ENCODE results near the gene COX17.

DNA sequence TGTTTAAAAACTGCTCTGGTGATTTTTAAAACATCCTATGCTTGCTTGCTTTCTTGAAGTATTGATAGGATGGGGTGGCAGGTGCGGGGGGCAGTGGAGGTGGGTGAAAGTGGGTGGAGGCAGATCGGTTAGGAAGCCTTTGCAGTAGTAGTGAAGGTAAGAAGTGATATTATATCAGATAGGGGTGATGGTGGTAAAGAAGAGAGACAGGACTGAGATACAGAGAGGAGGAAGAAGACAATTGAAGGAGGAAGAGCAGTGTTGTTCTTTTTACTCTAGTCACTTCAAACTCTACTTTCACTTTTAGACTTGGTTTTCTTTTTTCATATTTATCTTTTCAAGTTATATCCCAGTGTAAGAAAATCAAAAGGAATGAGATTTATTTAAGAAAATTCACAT is 11.0 kb downstream of the ZNF80 start:
- PRO-cap = no peak

GRCh38 chr3:114294766-114295441 is 1.1 kb downstream of the TIGIT start:
- PRO-cap = no peak

GRCh38 chr3:114299380-114299912 is 5.6 kb downstream of the TIGIT start:
- PRO-cap = no peak

- PRO-cap = no peak
Observed at GRCh38 chr3:114325576-114326196, 31.9 kb downstream of the TIGIT start.

- PRO-cap = no peak
Observed at GRCh38 chr3:114427868-114428578, 134.2 kb downstream of the TIGIT start.

- PRO-cap = no peak
Observed at GRCh38 chr3:114706385-114707093, 412.7 kb downstream of the TIGIT start.

- PRO-cap = no peak
Observed at GRCh38 chr3:114863729-114864160, 283.3 kb downstream of the ZBTB20 start.

- PRO-cap = no peak
Observed at GRCh38 chr3:115072442-115073131, 74.5 kb downstream of the ZBTB20 start.

DNA sequence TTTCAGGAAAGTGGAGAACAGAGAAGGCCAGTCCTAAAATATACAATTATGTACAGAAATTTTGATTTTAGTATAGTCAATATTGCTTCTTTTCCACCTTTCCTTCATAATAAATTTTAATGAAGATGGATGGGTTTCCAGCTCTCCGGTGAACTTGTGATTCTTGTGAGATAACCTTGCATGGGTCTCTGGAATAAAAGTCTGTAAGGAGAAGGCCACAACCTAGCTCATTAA is 21.5 kb upstream of the ZBTB20 start:
- PRO-cap = no peak

DNA sequence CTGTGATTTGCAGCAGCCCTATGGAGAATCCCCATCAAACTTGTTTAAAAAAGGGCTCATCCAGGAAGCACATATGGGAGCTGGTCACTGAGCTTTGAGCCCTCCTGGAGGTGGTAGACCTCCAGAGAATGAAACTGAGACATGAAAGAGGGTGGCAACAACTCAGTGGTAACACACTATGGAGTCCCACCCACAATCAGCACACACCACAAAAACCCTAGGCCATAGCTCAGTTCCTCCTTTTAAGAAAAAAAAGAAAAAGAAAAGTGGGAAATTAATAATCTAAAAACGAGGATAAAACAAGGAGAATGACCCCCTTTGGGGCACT is 40.0 kb upstream of the ZBTB20 start:
- PRO-cap = no peak

DNA sequence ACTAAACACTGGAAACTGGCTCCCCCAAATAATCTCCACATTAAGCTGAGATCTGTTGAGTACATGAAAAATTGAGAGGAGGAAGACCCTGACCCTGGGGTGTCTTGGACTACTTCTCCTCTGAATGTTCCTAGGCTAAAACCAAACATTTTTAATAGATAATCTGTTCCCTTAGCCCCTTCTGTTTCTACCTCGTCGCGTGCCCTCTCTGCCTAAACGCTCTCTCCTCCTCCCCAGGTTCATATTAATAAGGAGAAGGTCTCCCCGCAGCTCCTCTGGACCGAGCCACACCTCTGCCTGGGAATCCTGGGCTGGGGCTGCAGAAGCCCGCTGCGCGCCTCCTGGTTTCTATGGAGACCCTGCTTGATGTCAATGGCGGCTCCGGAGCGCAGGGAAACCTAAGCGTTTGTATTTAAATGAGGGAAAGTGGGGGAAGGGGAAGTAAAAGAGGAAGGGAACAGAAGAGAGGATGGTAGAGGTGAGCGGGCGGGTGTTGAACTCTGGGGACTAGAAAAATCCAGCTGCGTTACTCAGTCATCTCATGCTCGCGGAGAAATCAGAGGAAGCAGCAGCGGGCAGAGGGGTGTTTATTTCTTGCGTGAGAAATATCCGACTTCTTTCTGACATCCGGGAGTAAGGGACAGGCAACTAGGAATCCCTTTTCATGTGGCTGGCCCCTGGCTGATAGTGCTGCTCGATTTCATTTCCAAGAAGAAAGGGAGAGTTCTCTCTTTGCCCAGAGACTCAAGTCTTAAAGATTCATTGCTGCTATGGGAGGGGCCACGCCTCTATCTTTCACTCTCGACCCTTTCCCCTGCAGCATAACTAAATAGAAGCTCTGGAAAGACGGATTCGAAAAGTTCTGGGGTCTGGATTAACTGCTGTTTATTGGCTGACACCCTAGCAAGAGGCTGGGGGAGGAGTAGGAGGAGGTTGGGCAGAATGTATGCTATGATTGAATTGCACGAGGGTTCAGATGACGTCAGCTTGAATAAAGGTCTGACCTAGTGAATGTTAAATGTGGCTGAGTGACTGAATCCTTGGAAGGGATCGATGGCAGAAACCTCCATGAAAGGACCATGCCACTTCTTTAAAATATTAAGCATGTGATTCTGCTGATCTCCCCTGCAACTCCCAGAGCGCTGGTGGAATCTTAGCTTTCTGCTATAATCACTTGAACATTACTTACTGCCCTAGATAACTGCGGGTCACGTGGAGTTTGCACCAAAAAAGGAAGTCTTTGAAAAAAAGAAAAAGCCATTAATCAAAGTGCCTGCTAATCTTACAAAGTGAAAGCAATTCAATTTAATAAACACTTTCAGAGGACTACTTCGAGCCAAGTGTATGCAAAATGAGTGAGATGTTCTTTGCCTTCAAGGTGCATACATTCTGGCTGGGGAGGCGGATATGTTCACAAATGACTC is 110.5 kb upstream of the GAP43 start:
- PRO-cap = no peak

DNA sequence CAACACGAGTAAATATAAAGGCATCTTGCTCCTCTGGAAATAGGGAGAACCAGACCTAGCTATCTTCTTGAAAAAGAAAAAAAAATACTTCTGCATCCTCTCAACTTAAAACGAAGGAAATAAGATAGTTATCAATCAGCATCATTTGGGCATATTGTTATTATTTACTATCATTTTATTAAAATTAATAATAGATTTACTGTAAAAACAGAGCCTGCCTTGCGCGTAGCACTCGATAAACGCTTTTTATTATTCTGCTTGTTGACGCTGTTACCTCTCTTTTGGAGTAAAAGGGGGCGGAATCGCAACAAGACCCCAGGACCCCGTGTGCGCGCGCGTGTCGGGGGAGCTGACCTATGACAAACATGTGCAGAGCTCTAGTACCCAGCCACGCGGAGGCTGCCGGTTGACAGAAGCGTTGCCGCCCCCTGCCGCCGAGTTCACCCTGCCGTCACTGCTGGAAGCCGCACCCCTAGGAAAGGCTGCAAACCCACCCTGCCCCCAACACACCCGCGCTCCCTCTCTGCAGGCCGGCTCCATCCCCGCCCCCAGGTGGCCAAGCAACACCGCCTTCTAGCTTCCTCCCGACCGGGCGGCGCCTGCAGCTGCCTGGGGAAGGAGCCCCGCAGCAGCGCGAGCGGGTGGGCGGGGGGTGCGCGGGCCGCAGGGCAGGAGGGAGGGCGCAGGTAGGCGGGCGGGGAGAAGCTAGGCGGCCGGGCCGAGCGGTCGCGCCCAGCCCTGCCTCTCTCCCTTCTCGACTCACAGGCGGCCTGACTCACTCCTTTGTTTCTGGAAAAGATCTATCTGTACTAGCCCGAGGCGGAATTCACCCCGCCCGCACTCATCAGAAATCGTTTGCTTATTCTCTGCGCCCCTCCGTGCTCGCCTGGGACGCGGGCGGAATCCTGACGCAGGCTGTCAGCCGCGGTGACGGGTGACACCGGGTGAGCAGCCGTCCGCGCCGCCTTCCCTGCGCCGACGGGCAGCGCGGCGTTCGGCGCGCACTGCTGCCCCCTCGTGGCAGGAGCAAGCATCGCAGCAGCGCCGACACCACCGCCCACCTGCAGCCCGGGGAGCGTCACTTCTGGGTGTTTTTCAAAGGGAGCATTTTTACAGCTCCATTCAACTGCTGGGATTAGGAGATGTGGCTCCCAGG is 160.7 kb downstream of the GAP43 start:
- PRO-cap = bidirectional peak, plus-strand start at position 749 of the sequence, minus-strand start at position 761 of the sequence; unidirectional peak, minus-strand start at position 857 of the sequence; bidirectional peak, plus-strand start outside the sequence, minus-strand start at position 980 of the sequence

- PRO-cap = no peak
Observed at GRCh38 chr3:115791286-115792056, 168.2 kb downstream of the GAP43 start.

- PRO-cap = no peak
Observed at GRCh38 chr3:115998786-115999400, 375.6 kb downstream of the GAP43 start.

DNA sequence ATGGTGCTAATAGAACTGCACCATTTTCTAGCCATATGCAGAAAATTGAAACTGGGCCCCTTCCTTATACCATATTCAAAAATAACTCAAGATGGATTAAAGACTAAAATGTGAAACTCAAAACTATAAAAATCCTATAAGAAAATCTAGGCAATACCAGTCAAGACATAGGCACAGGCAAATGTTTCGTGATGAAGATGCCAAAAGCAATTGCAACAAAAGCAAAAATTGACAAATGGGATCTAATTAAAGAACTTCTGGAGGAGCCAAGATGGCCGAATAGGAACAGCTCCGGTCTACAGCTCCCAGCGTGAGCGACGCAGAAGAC is 85.6 kb downstream of the LSAMP start:
- PRO-cap = no peak

DNA sequence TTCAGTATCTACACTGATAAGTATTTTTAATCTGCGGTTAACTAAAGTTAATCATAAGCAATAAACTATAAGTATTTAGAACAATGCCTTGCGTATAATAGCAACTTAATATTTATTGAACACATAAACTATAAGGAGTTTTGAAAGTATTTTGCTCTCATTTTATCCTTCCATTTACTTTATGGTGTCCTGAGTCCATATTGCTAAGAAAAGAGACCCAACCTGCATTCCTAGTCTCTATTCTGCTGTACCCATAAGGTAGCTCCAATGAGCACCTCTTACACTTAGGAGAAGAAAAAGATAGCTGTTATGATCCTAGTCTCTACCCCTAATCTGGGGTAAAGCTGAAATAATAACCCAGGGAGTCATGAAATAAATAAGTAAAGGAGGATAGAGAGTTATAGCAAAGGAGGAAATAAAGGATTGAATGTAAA is 268.7 kb downstream of the IGSF11 start:
- PRO-cap = no peak

DNA sequence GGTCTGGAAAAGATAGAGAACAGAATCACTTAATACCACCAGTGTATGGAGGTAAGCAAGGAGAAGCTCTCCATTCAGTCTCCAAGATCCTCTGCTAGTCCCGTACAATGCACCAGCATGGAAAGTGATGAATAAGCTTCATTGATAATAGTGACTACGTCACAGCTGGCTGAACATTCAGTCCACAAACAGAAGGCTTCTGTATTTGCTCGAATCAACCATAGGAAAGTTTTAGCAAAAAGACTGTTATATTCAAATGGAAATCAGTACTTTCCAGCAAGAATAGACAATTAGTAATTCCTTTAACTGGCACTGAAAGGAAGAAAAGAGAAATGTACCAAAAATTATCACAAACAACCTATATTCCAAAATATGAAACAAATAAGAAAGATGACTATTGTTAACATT is 42.8 kb downstream of the IGSF11 start:
- PRO-cap = no peak

DNA sequence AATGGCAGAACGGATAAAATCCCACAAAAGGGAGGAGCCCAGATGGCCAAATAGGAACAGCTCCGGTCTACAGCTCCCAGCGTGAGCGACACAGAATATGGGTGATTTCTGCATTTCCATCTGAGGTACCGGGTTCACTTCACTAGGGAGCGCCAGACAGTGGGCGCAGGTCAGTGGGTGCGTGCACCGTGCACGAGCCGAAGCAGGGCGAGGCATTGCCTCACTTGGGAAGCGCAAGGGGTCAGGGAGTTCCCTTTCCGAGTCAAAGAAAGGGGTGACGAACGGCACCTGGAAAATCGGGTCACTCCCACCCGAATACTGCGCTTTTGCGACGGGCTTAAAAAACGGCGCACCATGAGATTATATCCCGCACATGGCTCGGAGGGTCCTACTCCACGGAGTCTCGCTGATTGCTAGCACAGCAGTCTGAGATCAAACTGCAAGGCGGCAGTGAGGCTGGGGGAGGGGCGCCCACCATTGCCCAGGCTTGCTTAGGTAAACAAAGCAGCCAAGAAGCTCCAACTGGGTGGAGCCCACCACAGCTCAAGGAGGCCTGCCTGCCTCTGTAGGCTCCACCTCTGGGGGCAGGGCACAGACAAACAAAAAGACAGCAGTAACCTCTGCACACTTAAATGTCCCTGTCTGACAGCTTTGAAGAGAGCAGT is 10.6 kb upstream of the IGSF11 start:
- PRO-cap = no peak

- PRO-cap = no peak
Observed at GRCh38 chr3:119462845-119463121, 632 bp downstream of the TMEM39A start.

DNA sequence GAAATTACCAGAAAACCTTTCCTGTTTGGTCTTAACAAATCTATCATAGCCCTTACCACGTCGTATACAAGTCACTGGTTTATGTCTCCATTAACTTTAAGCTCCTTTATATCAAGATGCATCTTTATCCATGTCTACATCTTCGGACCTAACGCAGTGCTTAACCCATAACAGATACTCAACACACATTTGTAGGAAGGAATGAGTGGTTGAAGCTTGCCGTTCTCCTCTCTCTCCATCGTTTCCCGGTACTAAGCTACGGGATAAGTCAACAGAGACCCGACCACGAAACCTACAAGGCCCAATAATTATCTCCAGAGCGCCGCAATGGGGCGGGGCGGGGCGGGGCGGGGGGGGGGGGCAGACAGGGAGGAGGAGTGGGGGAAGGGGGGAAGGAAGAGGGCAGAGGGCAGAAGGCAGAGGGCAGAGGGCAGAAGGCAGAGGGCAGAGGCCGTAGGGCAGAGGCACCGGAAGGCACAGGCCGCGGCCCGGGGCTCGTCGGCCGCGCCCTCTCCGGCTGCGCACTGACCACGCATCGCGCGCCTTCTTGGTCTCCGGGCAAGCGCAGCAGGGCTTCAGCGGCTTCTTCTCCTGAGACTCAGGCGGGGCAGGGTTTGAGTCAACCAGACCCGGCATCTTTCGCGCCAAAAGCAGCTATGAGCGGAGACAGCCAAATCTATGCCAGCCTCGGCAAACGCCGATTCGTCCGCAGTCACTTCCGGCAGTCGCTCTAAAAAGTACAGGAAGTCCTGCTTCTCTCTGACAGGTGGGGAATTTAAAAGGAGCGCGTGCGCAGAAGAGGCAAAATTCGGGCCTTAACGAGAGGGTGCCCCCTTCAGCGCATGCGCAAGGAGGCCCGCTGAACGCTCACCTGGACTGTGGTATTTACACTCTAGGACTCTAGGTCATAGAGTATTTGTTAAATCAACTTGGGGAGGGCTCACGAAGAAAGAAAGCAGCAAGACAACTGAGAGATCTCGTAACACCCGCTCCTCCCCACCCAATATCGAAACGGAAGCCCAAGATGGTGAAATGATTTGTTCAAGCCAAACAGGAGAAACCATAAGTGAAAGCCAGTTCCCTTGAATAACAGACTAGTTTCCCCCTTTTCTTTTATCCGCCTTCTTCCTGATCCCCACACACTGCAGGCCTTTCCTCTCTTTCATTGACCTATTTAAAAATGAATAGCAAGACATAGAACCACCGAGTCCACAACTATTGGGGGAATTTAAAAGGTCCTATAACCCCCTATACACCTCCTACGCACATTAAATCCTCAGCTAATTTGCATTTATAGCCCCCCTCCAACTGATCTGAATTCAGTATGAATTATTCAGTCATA is at the start of gene COX17:
Gene COX17, minus strand, starts transcription at position 732 of the 1,342 bp plus-strand sequence.
- PRO-cap = bidirectional peak, plus-strand start at position 510 of the sequence, minus-strand start at position 250 of the sequence; bidirectional peak, plus-strand start at position 843 of the sequence, minus-strand start at position 732 of the sequence